Thyroid gland (tissue), 7 donors: ENCODE data around the genes ACBD6 and KIAA1614.

DNA sequence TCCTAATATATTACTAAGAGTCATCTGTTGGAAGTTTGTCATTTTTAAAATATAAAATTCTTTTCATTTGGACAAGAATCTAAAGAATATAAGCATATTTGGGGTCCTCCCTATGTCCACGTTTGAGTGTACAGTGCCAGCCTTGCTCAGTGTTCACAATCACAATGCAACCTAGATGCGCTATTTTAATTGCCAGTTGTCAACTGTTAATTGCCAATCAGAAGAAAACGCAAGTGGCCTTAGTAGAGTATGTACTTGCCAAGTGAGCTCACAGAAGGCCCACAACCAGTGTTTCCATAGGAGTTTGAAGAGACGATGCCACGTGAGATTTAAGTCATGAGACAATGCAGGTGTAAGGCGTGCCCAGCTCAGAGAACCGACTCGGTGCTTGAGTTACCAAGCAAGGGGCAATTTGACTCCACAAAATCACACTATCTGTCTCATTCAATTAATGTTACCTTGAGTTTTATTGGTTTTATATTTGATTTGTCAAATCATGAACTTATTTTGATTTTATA lies 65.6 kb downstream of the TEX35 start:
- PRO-cap, 2 experiments = no peak in any of the 2 experiments
- RAMPAGE, long total RNA, 5 experiments = no peak in any of the 5 experiments

DNA sequence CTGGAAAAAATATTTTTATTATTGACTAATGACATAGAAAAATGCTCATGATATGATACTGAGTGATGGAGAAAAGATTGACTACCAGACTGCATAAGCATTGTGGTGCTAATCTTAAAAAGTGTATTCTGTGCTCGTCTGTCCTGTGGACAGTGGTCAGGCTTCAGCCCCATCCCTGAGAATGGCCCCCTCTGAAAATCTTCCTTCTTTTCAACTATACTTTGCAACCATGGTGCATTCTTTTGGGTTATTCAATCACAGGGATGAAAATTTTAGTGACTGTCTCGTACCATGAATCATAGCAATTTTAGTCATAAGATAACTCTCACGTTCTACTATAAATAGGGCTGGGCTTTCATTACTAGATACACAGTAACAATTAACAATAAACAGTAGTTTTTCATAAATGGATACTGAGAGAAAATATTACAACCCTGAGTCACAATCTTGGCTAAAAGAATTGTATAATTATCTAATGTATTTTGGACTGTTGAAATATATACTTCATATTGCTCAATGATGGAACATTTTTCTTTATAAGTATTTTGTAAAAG lies 96.0 kb downstream of the TEX35 start:
- PRO-cap, 2 experiments = no peak in any of the 2 experiments
- RAMPAGE, long total RNA, 5 experiments = no peak in any of the 5 experiments

- PRO-cap, 2 experiments = no peak in any of the 2 experiments
- RAMPAGE, long total RNA, 5 experiments = no peak in any of the 5 experiments
These were observed 48.6 kb upstream of the ANGPTL1 start for GRCh38 chr1:178919137-178920155.

DNA sequence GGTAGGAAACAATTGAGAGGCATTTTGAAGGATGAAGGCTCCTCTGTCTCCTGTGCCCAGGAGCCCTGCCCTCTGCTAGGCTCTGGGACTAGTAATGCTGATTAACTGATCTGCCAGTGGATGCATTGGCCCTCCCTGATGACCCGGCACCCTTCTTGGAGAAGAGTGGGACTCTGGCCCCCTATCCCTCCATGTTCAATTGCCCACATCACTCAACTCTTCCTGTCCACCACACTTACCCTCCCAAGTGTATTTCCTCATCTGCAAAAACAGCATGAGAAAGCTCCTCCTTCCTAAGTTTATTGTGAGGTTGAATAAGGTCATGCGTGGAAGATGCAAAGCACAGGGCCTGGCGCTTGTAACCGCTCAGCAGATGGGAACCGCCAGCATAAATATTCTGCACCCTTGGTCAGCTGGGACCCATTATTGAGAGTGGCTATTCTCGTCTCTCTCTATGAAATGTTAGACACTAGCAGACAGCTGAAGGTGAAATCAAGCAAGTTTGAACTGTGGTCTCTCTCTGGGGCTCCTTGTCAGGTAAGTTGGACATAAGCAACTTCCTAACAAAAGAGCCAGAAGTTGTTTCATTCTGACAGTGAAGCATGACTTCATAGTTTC lies 63.1 kb upstream of the ANGPTL1 start:
- PRO-cap, 2 experiments = peak in 1 of 2 experiments; most common plus-strand start position 361 of the sequence (in 1); most common minus-strand start position 201 of the sequence (in 1)
- RAMPAGE, long total RNA, 5 experiments = no peak in any of the 5 experiments

GRCh38 chr1:179094835-179095350 lies 13.0 kb downstream of the TOR3A start:
- PRO-cap, 2 experiments = no peak in any of the 2 experiments
- RAMPAGE, long total RNA, 5 experiments = no peak in any of the 5 experiments

DNA sequence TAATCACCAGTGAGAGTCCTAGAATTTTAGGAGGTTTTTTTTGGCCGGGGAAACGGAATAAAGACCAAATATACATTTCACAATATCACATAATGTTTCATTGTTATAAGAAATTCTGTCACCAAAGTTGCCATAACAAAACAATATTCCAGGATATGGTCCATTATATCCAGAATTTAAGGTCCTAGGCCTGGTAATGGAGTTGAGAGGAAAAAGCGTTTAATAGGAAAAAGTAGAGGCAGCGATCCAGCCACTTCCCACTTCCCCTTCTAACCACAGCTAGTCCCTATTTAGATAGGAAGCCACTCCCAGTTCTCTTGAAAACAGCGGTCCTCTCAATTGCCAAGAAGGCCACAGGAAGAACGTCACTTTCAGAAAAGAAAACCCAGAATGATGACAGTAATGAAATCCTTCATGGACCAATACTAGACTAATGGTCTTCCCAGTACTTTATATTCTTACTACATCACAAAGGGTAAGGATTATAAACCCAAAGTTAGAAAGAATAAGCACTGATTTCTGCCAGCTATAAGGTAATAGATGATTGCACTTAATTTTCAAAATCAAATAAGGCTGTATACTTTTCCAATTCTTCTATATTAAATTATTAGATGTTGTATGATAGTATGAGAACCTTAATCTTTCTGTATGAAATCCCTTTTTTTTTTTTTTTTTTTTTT lies 38.6 kb downstream of the ABL2 start:
- PRO-cap, 2 experiments = peak in 1 of 2 experiments; most common plus-strand start position 321 of the sequence (in 1); most common minus-strand start position 271 of the sequence (in 1)
- RAMPAGE, long total RNA, 5 experiments = no peak in any of the 5 experiments

GRCh38 chr1:179805028-179805326 lies 61.9 kb downstream of the FAM163A start:
- PRO-cap, 2 experiments = no peak in any of the 2 experiments
- RAMPAGE, long total RNA, 5 experiments = no peak in any of the 5 experiments

- PRO-cap, 2 experiments = no peak in any of the 2 experiments
- RAMPAGE, long total RNA, 5 experiments = no peak in any of the 5 experiments
These were observed 42.0 kb downstream of the CEP350 start for GRCh38 chr1:179996335-179997194.

GRCh38 chr1:180117047-180117750 lies 37.5 kb upstream of the QSOX1 start:
- PRO-cap, 2 experiments = no peak in any of the 2 experiments
- RAMPAGE, long total RNA, 5 experiments = no peak in any of the 5 experiments

- PRO-cap, 2 experiments = no peak in any of the 2 experiments
- RAMPAGE, long total RNA, 5 experiments = no peak in any of the 5 experiments
These were observed 3.6 kb downstream of the QSOX1 start for GRCh38 chr1:180158103-180158810.

GRCh38 chr1:180185489-180185831 lies 30.8 kb downstream of the QSOX1 start:
- PRO-cap, 2 experiments = no peak in any of the 2 experiments
- RAMPAGE, long total RNA, 5 experiments = no peak in any of the 5 experiments

GRCh38 chr1:180192531-180192946 lies 37.5 kb upstream of the LHX4 start:
- PRO-cap, 2 experiments = no peak in any of the 2 experiments
- RAMPAGE, long total RNA, 5 experiments = no peak in any of the 5 experiments

GRCh38 chr1:180194574-180195315 lies 35.3 kb upstream of the LHX4 start:
- PRO-cap, 2 experiments = no peak in any of the 2 experiments
- RAMPAGE, long total RNA, 5 experiments = no peak in any of the 5 experiments

- PRO-cap, 2 experiments = peak in 2 of 2 experiments; most common plus-strand start chr1:180502436 (in 2); most common minus-strand start chr1:180502297 (in 2)
- RAMPAGE, long total RNA, 5 experiments = start-site peak on the minus strand in 1 of 5 experiments, at chr1:180502540-180502622 at its widest, 2,100 reads per replicate
These were observed at the start of gene ACBD6 for GRCh38 chr1:180501735-180502770. TSS of gene ACBD6 (minus strand) at chr1:180502577.

GRCh38 chr1:180912682-180913347 lies at the start of gene KIAA1614:
TSS of gene KIAA1614 (plus strand) at chr1:180912897.
- PRO-cap, 2 experiments = peak in 2 of 2 experiments; most common plus-strand start chr1:180912714 (in 1); most common minus-strand start chr1:180912926 (in 1)
- RAMPAGE, long total RNA, 5 experiments = start-site peak on the plus strand in 1 of 5 experiments, at chr1:180913190-180913197 at its widest, 17 reads per replicate

GRCh38 chr1:180913348-180913680 lies 617 bp downstream of the KIAA1614 start:
- PRO-cap, 2 experiments = peak in 1 of 2 experiments; most common minus-strand start chr1:180913473 (in 1)
- RAMPAGE, long total RNA, 5 experiments = no peak in any of the 5 experiments

- PRO-cap, 2 experiments = no peak in any of the 2 experiments
- RAMPAGE, long total RNA, 5 experiments = no peak in any of the 5 experiments
These were observed 9.2 kb downstream of the STX6 start for GRCh38 chr1:181013222-181014060.

DNA sequence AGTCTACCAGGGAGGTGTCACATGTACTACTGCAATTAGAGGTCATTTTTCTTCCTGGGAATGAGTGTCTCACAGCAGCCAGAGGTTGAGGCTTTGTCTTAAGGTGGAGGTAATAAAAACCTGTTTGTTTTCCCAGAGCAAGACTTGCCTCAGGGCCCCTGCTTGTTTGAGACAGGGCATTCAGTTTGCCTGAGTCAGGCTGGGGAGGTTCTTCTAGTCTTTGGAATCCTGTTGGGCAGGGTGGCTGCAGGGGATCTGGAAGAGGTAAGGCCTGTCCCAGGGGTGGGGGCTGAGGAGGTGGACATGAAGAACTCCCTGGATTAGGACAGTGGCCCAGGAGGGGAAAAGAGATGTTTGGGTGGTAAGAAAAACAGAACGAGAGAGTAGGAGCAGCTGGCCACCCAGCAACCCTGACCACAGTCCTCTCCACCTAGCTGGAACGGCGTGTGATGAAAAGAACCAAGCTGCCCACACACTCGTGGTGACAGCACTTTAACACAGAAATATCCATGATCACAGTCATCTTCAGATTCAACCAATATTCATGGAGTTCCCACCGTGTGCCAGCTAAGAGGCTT lies 30.9 kb downstream of the IER5 start:
- PRO-cap, 2 experiments = no peak in any of the 2 experiments
- RAMPAGE, long total RNA, 5 experiments = no peak in any of the 5 experiments

DNA sequence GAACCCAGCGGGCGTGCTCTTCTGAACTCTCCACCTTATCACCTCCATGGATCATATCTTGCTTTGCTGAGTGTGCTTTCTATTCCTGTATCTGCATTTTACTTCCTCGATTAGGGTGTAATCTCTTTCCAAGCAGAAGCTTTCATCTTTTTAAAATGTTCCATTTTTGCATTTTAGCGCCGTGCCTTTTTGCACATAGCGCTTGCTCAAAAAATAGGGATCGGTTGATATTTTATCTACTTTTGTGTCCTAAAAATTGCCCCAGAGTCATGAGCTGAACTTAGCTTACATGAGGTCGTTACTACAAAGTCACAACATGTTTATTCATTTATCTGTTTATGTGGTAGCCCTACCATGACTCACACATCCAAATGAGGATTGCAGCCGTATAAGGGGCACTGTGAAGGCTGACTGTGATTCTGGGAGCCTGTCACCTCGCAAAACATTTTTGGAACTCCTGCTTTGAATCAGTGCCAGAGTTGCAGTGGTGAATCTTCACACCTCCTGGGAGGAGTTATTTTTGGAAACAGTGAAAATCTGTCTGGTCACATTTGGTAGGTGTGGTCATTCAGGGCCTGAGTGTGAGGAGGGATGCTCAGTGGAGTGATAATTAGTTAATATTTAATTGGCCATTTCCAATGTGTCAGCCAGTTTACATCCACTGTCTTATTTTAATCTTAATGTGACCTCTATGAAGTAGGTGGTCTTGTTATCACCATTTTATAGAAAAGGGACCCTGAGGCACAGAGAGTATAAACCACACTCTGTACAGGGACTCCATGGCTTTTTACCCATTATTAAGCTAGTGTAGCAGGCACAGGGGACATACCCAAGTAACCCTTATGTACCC lies 63.4 kb downstream of the IER5 start:
- PRO-cap, 2 experiments = no peak in any of the 2 experiments
- RAMPAGE, long total RNA, 5 experiments = no peak in any of the 5 experiments

DNA sequence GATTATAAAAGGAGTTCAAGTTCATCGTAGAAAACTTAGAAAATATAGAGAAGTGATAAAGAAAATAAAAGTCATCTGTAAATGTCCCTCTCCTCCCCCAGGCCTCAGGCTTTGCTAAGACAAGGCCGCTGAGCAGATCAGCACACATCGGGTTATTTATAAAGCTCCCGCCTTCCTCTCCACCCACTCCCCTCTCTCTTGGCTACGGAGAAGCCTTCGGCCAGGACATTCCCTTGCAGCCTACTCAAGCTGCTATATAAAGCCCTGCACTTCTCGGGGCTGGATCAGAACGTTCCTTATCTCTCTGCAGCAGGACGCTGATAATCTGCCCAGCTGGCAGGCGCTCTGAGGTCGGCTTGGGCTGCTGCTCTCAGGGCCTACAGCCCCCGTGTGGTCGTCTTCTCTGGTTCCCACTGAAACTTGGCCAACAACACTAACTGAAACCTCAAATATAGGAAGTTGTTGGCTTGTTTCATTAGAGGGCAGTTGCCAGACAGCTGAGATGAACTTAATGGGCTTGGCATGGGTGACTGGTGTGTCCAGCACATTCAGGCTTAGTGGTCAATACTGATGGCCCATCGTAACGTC lies 64.4 kb downstream of the IER5 start:
- PRO-cap, 2 experiments = peak in 2 of 2 experiments; most common plus-strand start position 287 of the sequence (in 2); most common minus-strand start position 130 of the sequence (in 1)
- RAMPAGE, long total RNA, 5 experiments = no peak in any of the 5 experiments